Frontal cortex (tissue), 2 donors: ENCODE measurements around a stretch of chr17.

- RAMPAGE, long total RNA, result no peak
Observed at GRCh38 chr17:16979674-16980222, 7.8 kb upstream of the TNFRSF13B start.

GRCh38 chr17:16980761-16981661, 9.1 kb upstream of the TNFRSF13B start:
- RAMPAGE, long total RNA, result no peak

GRCh38 chr17:17010513-17010929, 31.7 kb upstream of the MPRIP start:
- RAMPAGE, long total RNA, result no peak

DNA sequence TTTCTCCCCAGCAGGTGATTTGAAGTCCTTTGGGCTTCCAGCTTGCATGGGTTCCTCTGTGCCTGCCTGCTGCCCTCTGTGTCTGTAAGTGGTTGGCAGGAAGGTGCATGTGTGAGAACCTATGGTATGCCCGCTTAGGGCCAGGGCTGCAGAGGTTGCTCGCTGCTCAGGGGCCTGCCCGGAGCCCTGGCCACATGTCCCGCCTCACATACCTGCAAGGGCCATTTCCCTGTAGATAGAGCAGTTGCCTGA, 65.5 kb downstream of the MPRIP start:
- RAMPAGE, long total RNA, result no peak

DNA sequence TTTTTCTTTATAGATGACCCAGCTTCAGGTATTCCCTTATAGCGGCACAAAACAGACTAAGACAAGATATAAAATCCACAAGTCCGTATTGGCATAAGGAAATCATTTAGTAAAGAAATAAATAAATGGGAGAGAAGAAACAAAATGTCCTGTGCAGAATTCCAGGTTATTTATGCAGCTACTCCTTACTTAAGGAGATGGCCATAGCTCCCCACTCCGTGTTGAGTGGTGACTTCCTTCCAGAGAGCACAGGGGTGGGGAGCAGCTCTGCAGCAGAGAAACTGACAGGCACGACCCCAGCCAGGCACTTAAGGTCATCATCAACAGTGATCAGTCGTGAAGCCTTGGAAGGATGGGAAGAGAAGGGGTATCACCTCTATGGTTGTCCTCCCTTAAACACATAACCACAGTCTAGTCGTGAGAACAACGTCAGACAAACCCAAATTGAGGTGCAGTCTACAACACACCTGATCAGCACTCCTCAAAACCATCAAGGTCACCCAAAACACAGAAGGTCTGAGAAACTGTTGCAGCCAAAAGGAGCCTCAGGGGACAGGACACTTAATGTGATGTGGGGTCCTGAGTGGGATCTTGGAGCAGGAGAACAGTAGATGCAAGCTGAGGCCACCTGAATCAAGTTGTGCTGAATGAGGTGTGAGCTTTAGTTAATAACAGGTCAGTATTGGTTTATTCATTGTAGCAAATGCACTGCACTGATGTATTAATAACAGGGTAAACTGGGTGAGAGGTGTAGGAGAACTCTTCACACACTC, 68.2 kb downstream of the MPRIP start:
- RAMPAGE, long total RNA, result no peak

DNA sequence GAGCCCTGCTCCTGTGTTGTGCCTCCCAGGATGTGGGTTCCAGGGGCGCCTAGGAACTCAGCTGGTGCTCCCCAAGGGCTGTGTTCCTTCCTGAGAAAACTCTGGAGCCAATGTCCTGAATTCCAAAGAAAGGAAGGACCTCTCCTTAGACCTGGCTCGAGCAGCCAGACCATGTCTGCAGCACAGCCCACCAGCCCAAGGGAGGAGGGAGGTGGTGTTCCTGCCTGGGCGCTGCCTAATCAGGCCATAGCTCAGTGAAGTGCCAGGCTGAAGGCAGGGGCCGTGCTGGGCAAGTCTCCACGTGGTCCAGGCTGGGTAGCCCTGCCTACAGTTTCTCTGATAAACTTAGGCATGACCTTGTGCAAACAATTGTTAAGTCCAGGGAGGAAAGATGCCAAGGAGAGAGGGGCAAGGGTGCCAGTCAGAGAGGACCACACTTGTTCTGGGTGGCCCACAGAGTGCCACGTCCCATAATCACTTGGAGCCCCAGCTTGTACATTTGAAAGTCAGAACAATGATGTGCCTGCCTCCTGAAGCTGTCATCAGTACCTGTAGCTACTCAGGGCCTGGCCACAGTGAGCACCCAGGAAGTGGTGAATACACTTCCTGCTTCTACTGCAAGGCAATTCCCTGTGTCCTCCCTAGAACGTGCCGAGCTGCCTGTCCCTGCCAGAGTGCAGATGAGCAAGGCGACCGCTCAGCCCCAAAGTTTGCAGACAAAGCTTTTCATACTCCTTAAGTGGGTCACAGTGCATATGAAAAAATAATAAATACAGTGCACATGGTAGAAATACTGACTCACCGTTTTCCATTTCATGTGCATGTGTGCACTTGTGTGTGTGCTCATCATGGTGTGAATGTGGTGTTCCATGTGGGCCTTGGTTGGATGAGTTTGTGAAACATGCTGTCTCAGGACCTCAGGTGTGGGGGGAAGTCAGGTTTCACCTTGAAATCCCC, 77.1 kb downstream of the MPRIP start:
- RAMPAGE, long total RNA, result no peak

- RAMPAGE, long total RNA, result no peak
Observed at GRCh38 chr17:17125147-17126132, 80.7 kb downstream of the PLD6 start.

GRCh38 chr17:17235900-17236962, 737 bp downstream of the FLCN start:
- RAMPAGE, long total RNA, result no peak

DNA sequence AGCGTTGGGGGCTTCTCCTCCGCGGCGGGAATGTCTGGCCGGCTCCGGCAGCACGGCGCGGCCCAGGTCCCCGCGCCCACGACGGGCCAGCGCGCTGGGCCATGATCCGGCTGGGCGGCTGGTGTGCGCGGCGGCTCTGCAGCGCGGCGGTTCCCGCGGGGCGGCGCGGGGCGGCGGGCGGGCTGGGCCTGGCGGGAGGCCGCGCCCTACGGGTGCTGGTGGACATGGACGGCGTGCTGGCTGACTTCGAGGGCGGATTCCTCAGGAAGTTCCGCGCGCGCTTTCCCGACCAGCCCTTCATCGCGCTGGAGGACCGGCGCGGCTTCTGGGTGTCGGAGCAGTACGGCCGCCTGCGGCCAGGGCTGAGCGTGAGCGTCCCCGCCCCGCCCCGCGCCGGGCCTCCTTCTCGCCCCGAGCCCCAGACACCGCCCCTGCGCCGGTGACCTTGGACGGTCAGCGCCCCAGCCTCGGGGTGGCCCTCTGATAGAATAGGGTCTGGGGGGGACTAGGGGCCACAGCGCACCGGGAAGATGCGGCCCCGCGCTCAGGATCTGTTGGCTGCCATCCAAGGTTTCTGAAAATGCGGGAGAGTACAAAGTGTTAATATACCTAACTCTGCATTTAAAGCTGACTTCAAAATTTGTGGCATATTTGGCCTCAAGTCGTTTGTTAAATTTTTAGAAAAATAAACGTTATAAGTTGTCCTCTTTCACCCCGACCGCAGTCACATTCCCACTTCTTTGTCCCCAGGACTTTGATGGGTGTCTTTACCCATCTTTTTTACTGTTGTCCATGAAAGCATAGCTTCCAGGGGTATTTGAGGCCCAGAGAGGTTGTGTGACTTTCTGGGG, 502 bp downstream of the NT5M start:
- RAMPAGE, long total RNA, result no peak

- RAMPAGE, long total RNA, result no peak
Observed at GRCh38 chr17:17383443-17384353, 80.5 kb downstream of the NT5M start.

DNA sequence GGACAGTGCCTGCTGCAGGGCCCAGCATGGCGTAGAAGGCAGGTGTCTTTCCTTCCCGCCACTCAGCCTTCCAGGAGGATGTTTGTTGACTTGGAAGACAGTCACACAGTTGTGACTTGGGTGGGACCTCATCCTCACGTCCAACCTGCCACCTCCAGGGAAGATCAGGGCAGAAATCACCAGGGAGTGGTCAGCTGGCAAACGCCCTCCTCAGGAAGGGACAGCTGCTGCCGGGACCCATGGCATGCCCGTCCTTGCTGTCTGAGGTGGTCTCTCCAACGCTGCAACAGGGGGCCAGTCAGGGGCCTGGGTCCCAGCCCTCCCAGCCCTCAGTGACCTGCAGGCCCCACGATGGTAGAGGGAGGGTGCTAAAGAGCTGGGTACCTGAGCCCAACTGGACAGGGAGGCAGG, 41.6 kb upstream of the RASD1 start:
- RAMPAGE, long total RNA, result no peak

DNA sequence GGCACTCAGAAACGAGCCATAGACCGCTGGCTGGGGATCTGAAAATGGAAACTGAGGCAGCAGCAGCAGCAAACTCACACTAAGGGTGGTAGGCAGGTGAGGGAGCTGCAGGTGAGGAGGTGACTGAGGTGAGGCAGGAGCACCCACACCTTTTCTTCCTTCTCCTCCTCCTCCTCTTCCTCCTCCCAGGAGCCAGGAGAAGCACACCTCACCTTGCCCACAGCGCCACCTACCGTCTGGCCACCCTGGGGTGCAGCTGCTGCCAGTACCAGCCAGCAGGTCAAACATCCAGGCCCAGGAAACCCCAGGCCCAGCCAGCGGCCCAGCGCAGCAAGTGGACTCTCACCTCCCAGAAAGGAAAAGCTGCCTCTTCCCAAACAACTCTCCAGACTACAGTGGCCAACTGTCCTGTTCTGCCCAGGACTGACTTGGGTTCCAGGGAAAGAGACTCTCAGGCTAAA, 22.8 kb downstream of the PEMT start:
- RAMPAGE, long total RNA, result no peak

- RAMPAGE, long total RNA, result no peak
Observed at GRCh38 chr17:17569573-17570077, 21.9 kb downstream of the PEMT start.

GRCh38 chr17:17574032-17574515, 17.4 kb downstream of the PEMT start:
- RAMPAGE, long total RNA, result no peak

DNA sequence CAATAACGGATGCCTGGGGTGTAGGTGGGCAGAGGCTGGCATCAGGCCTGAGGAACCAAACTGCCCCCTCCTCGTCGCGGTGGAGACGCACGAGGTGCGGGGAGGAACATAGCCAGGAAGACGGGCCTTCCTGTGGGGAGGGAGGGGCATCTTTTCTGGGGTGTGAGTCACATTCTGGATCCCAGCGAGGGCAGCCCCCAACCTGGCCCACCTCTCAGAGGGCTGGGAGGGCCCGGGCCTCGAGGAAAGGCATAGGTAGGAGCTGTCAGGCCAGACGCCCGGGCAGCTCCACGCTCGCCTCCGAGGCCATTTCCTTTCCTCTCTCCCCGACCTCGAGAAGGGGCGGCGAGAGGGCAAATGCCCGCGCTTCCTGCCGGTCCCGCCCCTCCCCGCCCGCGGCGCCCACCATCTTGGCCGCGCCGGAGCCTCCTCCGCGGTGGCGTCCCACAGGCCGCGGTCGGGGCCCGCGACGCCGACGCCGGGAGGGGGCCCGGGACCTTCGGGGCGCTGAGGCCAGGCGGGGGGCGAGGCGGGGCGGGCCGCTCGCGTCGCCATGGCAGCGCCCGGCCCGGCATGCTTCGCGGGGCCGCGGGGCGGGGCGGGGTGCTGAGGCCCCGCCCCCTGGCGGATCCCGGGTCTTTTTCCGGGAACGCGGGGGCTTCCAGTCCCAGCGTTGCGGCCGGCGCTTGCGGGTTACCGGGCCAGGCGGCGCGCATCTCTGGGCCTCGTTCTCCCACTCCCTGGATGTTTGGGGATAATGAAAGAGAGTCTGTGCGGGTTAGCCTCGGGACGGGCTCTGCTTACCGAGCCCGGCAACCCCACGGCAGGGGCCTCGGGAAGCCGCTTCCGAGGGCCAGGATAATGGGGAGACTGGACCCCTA, 13.2 kb downstream of the RAI1 start:
- RAMPAGE, long total RNA, result no peak

DNA sequence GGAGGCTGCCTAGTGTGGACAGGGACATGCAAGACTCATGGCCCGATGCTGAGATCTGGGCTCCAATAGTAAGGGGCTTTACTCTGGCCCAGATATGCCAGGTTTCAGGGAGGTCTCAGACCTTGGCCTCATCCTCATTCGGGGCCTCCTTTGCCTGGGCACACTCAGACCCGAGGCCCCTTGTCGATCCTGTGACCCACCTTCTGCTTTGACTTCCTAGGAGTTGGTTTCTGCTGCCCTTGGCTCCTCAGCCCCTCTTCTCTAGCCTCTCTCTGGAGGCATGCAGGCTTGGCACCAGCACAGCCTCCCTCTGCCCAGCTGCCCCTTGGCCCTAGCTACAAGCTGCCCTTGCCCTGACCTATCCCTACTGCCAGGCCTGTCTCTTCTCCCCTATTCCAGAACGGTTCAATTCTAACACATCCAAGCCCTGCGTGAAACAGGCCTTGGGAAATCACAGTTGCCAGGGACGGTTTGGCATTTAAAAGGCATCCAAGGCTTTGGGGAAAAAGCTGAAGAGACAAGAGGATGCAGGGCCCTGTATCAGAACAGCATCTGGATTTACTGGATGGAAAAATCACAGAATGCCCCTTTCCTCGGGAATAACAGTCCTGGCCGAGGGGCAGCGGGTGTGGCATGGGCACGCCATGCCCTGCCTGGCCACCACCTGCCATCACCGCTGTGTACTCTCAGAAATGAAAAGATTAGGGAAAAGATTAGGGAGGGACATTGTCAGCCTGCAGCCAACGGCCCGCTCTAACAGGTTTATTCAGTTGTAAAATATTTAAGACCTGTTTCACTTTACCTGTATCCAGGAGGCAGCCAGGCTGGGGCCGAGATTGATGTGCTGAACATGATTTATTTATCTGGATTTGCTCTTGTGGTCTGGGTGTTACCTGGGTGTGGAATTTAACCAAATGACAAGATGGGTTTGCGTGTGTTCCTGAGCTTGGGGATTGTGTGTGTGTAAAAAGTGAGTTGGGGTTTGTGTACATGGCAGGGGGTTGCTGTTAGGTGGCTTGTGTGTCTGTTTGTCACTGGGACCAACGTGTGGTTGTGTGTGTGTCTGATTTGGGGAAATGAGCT, 15.8 kb downstream of the RAI1 start:
- RAMPAGE, long total RNA, result no peak

DNA sequence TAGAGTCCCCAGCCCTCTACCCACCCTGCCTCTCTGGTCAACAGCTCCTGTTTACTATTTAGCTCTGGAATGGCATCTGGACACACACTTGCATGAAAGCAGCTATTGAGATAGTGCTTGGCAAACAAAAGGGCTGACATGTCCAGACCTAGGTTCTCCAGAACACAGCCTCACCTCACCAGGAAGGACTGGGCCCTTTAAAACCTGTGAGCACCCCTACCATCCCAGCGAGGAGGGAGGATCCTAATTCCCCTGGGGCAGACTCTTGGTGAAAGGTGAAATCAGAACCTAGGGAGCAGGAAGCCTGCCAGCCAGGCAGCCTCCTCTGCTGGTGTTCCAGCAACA, 38.8 kb downstream of the RAI1 start:
- RAMPAGE, long total RNA, result no peak

DNA sequence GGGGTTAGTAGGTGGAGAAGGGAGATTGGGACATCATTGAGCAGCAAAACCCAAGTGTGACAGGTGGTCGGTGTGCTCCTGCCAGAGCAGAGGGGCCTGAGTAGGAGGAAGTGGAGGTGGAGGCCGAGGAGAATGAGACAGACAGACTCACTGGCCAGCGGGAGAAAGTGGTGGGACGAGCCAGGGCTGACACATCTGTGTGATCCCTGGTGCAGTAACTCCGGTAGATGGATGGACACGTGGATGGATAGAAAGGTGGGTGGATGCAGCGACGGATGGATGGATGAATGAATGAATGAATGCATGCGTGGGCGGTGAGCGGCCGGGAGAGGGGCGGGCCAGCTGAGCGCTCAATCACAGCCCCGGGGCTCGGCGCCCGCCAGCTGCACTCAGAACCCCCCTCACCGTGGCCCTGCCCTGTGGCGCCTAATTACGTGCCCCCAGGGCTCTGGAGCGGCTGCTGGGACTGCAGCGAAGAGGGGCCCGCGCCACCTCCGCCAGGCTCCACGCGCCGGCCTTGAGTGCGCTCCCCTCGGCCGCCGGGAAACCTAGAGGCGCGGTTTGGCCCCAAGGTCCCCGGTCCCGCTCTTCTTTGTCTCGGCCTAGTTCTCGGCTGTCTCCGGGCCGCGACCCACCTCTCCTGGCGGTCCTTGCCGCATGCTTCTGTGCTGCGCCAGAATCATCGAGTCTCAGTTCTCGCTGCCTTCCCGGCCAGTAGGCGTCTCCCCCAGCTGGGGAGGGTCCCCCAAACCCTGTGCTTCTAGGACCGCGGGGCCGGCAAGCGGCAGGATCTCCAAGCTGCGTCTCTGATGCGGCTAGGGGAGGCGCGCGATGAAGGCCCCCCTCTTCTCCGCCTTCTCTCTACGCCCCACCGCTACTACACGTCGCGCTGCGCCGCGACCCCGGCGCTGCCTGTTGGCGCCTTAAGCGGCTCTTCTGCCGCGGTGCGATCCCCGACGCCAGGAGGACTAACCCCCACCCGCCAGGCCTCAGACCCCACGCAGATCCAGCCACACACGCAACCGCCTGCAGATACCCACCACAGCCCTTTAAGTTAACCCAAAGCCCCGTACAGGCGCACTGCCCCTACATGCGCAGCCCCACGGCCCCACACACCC, 41.1 kb downstream of the RAI1 start:
- RAMPAGE, long total RNA, result no peak

DNA sequence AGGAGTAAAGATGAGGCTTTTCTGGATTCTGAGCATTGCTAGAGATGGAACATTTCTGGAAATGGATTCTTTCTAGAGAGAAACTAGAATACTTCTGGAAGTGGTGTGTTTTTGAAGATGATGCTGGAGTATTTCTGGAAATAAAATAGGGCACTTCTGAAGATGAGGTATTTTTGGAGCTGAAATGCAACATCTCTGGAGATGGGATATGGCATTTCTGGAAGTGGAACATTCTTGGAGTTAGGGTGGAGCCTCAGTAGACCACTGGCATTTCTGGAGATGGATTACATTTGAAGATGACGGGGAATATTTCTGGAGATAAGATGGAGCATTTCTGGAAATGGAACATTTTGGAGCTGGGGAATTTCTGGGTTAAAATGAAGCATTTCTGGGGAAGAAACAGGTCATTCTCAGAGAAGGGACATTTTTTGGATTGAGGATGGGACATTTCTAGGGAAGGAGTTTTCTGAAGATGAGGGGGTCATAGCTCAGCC, 55.5 kb downstream of the RAI1 start:
- RAMPAGE, long total RNA, result no peak

- RAMPAGE, long total RNA, result no peak
Observed at GRCh38 chr17:17816052-17816366, 20.8 kb downstream of the SREBF1 start.